GM23248 (cell line): ENCODE measurements around the genes OR10H3 and RAB8A.

DNA sequence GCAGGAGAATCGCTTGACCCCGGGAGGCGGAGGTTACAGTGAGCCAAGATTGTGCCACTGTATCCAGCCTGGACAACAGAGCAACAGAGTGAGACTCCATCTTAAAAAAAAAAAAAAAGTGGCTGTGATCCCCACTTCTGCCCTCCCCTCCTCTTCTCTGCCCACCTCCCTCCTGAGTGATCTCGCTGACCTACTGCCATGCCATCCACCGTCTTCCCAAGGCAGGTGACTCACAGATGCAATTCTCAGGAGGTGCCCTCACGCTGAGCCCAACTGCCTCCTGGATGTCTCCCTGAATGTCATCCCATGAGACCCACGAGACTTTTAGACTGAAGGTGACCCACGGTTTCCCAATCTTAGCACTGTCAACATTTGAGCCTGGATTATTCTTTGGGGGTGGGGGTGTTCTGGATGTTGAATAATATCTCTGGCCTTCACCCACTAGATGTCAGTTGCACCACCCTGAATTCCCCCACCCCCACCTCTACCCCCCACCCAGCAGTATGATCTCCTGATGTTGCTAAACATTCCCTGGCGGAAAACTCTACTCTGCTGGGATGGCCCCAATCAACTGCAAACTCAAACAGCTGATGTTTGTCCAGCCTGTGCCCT, 2.3 kb upstream of the CYP4F22 start:
- RAMPAGE, long total RNA: no peak

DNA sequence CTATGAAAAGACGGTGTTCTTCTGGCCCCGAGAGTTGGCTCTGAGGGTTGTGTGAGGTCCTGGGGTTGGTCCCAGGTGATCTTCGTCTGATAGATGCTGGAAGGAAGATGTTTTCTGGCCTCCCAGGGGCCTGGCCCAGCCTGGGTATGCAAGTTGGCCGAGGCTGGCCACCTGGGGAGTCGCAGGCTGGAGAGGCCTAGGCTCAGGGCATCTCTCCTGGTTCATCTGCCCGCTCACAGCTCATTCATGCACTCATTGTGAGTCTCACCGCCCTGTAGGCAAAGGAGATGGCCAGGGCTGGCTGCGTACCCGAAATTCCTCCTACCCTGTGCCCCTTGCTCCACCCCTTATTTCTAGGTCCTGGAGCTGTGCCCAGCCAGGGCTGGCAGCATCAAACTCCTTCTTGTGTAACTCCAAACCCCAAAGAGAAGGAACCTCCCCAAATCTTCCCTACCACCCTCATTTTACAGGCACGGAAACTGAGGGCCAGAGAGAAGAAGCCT, 846 bp downstream of the CYP4F22 start:
- RAMPAGE, long total RNA: no peak

GRCh38 chr19:15540376-15540755, 32.0 kb downstream of the CYP4F22 start:
- RAMPAGE, long total RNA: no peak

- RAMPAGE, long total RNA: no peak
Observed at GRCh38 chr19:15737650-15738099, at the start of gene OR10H3. Gene OR10H3, plus strand, starts transcription at chr19:15737985.

DNA sequence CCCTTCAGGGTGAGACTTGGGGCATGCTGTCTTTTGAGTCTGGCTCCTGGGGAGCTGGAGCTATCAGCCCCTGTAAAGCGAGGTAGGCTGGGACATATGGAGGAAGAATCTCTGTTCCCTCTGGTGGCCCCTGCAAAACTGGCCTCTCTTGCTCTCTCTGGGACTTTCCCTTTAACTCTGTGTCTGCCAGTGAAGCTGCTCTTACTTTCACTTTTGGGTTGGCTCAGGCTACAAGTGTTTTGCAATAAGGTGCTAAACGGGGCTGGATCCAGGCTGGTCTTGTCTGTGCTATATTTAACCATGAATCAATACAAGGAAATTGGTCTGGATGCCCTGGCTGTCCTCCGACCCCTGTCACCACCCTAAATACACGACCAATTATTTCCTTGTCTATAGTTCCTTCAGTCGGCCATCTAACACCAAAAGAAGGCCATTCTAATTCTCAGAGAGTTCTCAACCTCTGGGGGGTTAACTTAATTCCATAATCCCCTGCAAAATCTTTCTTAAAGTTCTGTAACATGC, 53.2 kb downstream of the OR10H4 start:
- RAMPAGE, long total RNA: no peak

GRCh38 chr19:16066715-16067179, 9.5 kb upstream of the TPM4 start:
- RAMPAGE, long total RNA: no peak

DNA sequence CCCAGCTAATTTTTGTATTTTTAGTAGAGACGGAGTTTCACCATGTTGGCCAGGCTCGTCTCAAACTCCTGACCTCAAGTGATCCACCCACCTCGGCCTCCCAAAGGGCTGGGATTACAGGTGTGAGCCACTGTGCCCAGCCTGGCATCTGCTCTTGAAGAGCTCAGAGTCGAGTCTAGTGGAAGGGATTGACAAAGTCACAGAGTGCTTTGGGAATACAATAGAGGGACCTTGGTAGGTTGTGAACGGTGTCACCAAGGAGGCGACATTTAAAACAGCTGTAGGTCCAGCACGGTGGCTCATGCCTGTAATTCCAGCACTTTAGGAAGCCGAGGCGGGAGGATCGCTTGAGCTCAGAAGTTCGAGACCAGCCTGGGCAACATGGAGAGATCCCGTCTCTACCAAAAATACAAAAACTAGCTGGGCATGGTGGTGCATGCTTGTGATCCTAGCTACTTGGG, 14.9 kb downstream of the TPM4 start:
- RAMPAGE, long total RNA: no peak

DNA sequence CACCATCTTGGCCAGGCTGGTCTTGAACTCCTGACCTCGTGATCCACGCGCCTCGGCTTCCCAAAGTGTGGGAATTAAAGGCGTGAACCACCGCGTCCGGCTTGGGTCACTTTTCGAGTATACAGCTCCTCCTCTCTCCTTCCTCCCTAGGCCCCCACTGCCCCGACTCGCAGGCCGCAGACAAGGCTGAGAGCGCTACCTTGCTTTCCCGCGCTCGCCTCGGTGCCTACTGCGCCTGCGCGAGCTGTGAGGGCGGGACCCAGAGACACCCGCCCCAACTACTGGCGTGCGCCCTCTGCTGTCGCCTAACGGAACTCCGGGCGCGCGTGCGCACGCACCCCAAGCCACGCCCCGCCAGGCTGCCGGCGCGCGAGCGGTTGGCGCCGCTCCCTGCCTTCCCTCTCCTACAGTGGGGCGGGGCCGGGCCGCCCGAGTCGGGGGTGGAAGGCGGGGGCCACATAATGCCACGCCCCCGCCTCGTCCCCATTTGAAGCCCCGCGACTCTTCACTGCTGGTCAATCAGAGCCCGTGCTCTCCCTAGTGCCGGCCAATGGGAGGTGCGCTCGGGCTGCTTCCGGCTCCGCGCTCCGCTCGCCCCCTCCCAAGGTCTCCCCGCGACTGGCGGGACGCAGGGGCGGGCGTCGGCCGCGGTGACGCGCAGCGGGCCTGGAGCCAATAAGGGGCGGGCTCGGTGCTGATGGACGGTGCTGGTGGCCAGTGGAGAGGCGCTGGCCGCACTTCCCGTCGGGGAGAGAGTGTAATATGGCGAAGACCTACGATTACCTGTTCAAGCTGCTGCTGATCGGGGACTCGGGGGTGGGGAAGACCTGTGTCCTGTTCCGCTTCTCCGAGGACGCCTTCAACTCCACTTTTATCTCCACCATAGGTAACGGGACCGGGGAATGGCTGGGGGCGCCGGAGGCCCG, at the start of gene RAB8A:
RAB8A (plus strand) TSS at position 750 of the 926 bp plus-strand sequence.
- RAMPAGE, long total RNA: start-site peak on the plus strand centred at position 755 of the sequence, 7 bp wide, 79 and 77 reads in 2 replicates

- RAMPAGE, long total RNA: no peak
Observed at GRCh38 chr19:16133324-16134138, 10.0 kb upstream of the HSH2D start.

DNA sequence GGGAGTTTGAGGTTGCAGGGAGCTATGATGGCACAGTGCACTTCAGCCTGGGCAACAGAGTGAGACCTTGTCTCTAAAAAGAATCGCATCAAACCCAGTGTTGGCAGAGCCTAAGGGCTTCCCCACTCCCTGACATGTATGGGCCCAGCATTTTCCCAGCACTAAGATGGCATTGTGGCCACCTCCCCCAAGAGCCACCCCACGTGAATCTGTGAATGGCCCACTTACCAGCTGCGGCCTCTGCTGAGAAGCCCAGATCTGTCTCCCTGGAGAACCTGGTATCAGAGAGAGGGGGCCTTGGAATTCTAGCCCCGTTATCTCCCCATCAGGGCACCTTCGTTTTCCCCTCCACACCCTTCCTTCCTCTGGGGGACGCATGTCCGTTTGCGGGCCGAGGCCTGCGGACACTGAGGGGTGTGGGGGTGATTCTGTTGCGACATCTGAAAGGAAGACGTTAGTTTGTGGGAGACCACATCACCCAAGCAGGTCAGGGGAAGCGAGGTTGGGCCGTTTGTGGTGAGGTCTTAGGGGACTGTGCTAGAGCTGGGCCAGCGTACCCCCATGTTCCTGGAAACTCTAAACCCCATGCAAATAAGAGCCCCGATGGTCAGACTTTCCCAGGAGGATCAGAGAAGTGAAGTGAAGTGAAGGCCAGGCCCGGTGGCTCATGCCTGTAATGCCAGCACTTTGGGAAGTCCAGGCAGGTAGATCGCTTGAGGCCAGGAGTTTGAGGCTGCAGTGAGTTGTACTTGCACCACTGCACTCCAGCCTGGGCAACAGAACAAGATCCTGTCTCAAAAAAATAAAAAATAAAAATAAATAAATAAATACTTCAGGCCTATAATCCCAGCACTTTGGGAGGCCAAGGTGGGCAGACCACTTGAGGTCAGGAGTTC, 3.7 kb upstream of the HSH2D start:
- RAMPAGE, long total RNA: no peak

DNA sequence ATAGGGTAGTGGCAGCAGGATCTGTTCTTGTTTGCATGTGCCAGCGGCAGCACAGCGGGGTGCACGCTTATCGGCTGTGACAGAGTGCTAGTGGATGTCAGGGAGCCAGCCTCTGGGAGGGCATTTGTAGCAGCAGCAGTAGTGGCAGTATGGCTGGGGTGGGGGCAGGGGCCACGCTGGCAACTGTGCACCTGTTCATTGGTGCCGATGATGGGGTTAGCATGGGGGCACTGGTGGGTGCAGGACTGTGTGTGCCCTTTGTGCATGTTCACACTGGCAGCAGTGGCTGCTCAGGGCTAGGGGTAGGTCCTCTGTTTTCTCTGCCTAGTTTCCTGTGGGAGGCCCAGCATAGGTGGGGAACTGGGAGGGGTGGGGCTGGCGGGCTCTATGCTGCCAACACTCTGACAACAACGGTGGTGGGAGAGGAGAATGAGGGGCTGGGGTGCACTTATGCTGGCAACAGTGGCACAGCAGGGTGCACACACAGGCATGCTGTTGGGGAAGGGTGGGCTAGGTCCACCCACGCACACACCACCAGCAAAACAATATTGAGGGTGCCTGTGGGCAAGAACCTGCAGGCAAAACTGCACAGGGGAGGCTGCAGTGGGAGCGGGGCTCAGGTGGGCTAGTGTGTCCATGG, 19.3 kb downstream of the AP1M1 start:
- RAMPAGE, long total RNA: no peak

DNA sequence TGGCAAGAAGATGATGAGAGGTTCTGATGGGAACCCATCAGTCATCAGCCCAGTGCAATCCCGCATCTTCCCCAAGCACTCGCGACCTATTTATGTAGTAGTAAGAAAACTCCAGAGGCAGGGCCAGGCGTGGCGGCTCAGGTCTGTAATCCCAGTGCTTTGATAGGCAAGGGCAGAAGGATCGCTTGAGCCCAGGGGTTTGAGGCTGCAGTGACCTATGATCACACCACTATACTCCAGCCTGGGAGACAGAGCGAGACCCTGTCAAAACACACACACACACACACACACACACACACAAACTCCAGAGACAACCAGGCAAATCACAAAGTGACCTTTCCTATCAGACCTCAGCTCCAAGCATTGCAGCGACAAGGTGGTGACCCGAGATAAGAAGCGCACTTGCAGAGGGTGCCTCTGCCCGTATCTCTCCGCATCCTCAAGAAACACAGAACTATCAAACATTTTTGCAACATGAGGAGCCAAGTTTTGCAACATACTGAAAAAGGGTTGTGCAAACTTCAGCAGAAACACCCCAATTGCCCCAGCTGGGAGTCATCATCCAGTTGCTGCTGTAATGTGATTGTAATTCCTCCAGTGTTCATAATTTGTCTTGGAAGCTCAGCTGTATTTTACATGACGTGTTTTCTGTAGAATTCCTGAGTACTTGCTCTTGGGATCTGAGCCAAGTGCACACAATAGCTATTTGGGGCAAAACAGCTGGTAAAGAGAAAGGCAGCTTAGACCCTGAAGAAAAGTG, 8.7 kb upstream of the KLF2 start:
- RAMPAGE, long total RNA: no peak

- RAMPAGE, long total RNA: no peak
Observed at GRCh38 chr19:16338222-16339567, 14.1 kb downstream of the KLF2 start.

DNA sequence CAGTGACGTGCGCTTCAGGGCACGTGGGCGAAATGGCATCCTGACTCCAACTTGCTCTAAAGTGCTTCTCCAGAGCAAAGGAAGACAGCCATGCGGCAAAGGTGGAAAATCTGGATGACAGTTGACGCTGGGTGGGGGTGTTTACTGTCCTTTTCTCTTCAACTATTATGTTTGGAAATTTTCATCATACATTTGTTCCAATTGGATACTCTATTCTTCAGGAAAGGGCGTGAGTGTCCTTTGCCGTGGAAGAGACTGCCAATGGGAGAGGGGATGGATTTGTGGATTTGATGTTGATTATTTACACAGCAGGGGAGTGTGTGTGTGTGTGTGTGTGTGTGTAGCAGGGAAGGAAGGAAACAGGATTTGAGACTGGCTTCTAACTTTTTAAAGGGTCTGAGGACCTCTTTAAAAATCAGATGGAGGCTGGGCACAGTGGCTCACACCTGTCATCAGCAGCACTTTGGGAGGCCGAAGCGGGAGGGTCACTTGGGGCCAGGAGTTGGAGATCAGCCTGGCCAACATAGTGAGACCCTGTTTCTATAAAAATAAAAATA, 25.2 kb downstream of the KLF2 start:
- RAMPAGE, long total RNA: no peak

DNA sequence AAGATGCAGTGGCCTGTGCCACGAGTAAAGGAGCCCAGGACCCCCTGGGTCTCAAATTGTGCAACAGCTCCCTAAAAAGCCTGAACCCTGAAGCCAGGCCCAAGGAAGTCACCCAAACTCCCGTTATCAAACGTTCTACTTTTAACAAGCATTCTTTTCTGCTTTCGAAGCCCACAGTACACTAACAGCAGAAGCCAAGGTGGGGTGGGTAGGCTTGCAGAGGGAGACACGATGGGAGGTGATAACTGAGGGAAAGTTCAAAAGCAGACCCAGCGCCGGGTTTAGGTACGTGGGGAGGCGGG, 49.7 kb downstream of the KLF2 start:
- RAMPAGE, long total RNA: no peak

- RAMPAGE, long total RNA: no peak
Observed at GRCh38 chr19:16442583-16442862, 29.2 kb downstream of the EPS15L1 start.

- RAMPAGE, long total RNA: no peak
Observed at GRCh38 chr19:16543720-16544069, 1.5 kb upstream of the CHERP start.

DNA sequence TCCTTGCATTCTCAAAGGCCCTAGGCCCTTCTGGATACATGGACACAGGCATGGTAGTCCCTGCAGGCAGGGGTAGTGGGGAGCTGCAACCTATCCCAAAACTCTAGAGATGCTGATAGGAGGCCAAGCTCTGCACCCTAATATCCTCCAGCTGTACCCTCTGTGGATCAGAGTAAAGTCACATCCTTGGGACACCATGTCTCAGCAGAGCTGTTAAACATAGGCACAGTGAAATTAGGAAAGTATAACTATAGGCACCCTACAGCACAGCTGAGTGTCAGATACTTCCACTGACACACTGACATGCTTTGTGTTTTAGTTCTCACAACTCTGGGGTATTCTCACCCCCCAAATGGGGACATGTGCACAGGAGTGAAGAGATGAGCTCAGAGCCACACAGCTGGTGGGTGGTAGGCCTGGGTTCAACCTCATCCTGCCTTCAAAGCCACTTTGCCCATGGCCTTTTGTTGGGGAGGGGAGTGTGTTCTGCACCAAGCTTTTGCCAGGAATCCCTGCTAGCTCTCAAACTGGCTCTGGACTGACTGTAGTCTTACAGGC, 1.6 kb upstream of the SLC35E1 start:
- RAMPAGE, long total RNA: no peak

DNA sequence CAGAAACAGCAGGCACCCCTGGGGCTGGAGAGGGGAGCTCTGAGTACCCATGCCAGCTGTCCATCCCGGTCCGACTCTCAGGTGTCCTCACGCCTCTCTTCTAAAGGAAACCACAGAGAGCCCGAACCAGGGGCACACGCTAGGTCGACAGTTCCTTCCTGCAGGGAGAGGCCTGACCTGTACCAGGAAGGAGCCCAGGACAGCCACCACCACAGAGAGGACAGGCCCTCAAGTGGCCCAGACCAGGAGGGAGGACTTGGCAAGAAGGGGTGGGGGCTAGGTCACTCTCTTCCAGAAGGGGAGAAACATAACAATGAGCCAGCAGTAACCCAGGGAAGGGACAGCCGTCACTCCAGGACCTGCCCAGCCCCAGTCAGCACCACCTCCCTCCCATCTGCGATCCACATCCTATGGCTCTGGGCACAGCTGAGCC, 13.0 kb upstream of the SLC35E1 start:
- RAMPAGE, long total RNA: no peak

GRCh38 chr19:16586593-16586921, 14.3 kb upstream of the SLC35E1 start:
- RAMPAGE, long total RNA: no peak